GM12878 (cell line): ENCODE measurements around the genes KRTAP26-1, KRTAP27-1 and KRTAP20-1.

GRCh38 chr21:26920042-26920546 lies 46.8 kb downstream of the ADAMTS5 start:
- RAMPAGE, long total RNA: no peak
CAGE:
- cytosol, long polyA minus RNA: no peak
- cytosol, long polyA plus RNA: no peak
- long polyA plus RNA: no peak
- nucleolus, long total RNA: no peak
- nucleus, long polyA plus RNA: no peak
- nucleus, long total RNA: no peak

GRCh38 chr21:26966649-26966886 lies 320 bp downstream of the ADAMTS5 start:
- RAMPAGE, long total RNA: no peak
- RRBS, 2 experiments: 6 to 46% methylated on average over 8 of the region's 15 CpGs
CAGE:
- cytosol, long polyA minus RNA: no peak
- cytosol, long polyA plus RNA: no peak
- long polyA plus RNA: no peak
- nucleolus, long total RNA: no peak
- nucleus, long polyA plus RNA: no peak
- nucleus, long total RNA: no peak

DNA sequence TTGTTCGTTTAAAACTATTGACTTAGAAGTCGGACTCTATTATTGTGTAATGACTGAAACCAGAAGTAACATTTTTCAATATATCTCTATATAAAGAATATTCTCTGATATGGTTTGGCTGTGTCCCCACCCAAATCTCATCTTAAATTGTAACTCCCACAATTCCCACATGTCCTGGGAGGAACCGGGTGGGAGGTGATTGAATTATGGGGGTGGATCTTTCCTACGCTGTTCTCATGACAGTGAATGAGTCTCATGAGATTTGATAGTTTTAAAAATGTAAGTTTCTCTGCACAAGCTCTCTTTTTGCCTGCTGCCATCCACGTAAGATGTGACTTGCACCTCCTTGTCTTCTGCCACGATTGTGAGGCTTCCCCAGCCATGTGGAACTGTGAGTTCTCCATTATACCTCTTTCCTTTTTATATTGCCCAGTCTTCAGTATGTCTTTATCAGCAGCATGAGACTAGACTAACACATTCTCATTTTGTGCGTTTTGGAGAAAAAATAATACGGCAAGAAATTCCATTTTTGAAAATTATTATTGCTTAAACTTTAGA lies 836.9 kb downstream of the N6AMT1 start:
- RAMPAGE, long total RNA: no peak
- RRBS, 2 experiments: no CpG with 5 or more reads among the region's 8 CpGs
CAGE:
- cytosol, long polyA minus RNA: no peak
- cytosol, long polyA plus RNA: no peak
- long polyA plus RNA: no peak
- nucleolus, long total RNA: no peak
- nucleus, long polyA plus RNA: no peak
- nucleus, long total RNA: no peak

GRCh38 chr21:28091419-28091790 lies 793.8 kb downstream of the N6AMT1 start:
- RAMPAGE, long total RNA: no peak
- RRBS, 2 experiments: no CpG with 5 or more reads among the region's 2 CpGs
CAGE:
- cytosol, long polyA minus RNA: no peak
- cytosol, long polyA plus RNA: no peak
- long polyA plus RNA: no peak
- nucleolus, long total RNA: no peak
- nucleus, long polyA plus RNA: no peak
- nucleus, long total RNA: no peak

DNA sequence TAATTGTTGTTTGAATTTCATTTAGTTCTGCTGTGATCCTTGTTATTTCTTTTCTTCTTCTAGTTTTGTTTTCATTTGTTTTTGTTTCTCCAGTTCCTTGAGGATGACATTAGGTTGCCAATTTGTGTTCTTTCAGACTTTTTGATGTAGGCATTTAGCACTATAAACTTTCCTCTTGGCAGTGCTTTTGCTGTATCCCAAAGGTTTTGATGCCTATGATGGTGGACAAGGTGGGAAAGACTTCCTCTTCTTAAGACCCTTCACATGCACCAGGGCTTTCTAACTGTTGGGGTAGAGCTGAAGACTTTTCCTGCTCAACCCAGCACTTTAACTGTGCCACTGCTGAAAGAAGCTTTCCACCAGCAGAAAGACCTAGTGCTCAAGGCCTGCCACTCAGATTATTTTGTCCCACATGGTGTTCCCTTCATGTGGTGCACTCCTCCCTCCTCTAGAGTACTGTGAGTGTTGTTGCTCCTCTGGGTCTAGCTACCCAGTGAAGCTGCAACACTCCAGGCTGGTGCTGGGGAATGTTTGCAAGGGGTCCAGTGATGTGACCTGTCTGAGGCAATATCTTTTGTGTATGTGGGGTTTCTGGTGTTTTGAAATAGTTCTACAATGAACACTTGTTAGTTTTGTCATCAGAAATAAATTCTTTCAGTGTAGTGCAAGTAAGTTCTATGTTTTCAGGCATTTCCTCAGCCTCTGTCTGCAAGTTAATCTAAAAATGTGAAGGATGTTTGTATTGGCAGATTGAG lies 509.6 kb downstream of the N6AMT1 start:
- RAMPAGE, long total RNA: no peak
CAGE:
- cytosol, long polyA minus RNA: no peak
- cytosol, long polyA plus RNA: no peak
- long polyA plus RNA: no peak
- nucleolus, long total RNA: no peak
- nucleus, long polyA plus RNA: no peak
- nucleus, long total RNA: no peak

DNA sequence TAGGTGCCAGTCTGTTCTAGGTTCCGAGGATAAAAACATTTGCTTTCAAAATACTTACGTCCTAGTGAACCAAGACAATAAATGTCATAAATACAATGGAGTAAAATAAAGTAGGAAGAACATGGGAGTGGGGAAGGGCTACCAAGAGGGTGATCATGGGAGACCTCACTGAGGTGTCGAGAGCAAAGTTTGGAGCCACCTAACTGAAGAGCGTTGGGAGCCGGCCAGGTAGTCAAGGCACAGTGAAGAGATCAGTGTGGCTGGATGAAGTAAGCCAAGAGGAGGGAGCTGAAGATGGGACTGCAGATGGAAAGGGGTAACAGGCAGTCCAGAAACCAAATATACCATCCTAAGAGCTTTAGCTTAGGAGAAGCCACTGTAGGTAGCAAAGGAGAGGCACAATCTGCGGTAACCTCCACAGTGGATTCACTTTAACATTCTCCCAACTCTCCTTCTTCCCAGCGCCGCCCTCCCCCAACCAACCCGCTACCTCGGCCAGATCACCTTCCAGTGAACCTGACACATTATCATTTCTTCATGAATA lies 630 bp downstream of the LTN1 start:
- RAMPAGE, long total RNA: no peak
- RRBS, 2 experiments: no CpG with 5 or more reads among the region's 10 CpGs
CAGE:
- cytosol, long polyA minus RNA: no peak
- cytosol, long polyA plus RNA: no peak
- long polyA plus RNA: no peak
- nucleolus, long total RNA: no peak
- nucleus, long polyA plus RNA: no peak
- nucleus, long total RNA: no peak

GRCh38 chr21:29007714-29008250 lies 11.4 kb downstream of the RWDD2B start:
- RAMPAGE, long total RNA: no peak
- RRBS, 2 experiments: no CpG with 5 or more reads among the region's 4 CpGs
CAGE:
- cytosol, long polyA minus RNA: no peak
- cytosol, long polyA plus RNA: no peak
- long polyA plus RNA: no peak
- nucleolus, long total RNA: no peak
- nucleus, long polyA plus RNA: no peak
- nucleus, long total RNA: no peak

DNA sequence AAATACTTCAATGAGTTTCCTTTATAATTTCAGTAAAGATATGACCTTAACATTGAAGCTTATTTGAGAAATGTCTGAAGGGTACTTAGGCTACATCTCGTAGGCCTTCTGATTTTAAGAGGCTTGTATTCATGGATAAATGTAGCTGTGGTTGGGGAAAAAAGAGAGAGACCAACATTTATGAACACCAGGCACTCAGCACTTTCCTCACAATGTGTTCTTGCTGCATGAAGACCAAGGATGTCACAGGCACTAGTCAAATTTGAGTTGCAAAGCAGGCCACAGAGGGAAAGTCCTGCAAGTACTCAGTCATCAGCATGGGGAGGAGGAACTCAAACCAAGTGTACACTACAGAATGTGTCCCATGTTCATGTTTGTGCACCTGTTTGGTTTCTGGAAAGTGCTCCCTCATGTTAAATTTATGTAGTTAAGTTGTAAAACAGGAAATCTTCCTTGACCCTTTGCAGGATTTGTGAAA lies 8.7 kb upstream of the MAP3K7CL start:
- RAMPAGE, long total RNA: start-site peak on the plus strand centred at position 319 of the sequence, 8 bp wide, 143 and 78 reads in 2 replicates
- RRBS, 2 experiments: no CpG with 5 or more reads among the region's 1 CpG
CAGE:
- cytosol, long polyA minus RNA: no peak
- cytosol, long polyA plus RNA: no peak
- long polyA plus RNA: no peak
- nucleolus, long total RNA: no peak
- nucleus, long polyA plus RNA: no peak
- nucleus, long total RNA: no peak

- RAMPAGE, long total RNA: no peak
- RRBS, 2 experiments: no CpG with 5 or more reads among the region's 10 CpGs
CAGE:
- cytosol, long polyA minus RNA: no peak
- cytosol, long polyA plus RNA: no peak
- long polyA plus RNA: no peak
- nucleolus, long total RNA: no peak
- nucleus, long polyA plus RNA: no peak
- nucleus, long total RNA: no peak
Observed at GRCh38 chr21:29193093-29193621, 62.7 kb downstream of the MAP3K7CL start.

DNA sequence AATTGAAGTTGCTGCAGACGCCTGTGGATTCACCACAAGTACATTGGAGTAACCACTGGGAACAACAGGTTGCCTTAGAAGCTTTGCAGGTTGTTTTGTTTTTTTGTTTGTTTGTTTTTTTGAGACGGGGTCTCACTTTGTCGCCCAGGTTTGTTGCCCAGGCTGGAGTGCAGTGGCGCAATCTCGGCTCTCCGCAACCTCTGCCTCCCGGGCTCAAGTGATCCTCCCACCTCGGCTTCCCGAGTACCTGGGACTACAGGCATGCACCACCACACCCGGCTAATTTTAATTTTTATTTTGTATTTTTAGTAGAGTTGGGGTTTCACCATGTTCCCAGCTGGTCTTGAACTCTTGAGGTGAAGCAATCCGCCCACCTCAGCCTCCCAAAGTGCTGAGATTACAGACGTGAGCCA lies 63.2 kb downstream of the MAP3K7CL start:
- RAMPAGE, long total RNA: no peak
- RRBS, 2 experiments: no CpG with 5 or more reads among the region's 12 CpGs
CAGE:
- cytosol, long polyA minus RNA: no peak
- cytosol, long polyA plus RNA: no peak
- long polyA plus RNA: no peak
- nucleolus, long total RNA: no peak
- nucleus, long polyA plus RNA: no peak
- nucleus, long total RNA: no peak

GRCh38 chr21:29293320-29293963 lies 5.3 kb upstream of the BACH1 start:
- RAMPAGE, long total RNA: no peak
- RRBS, 2 experiments: no CpG with 5 or more reads among the region's 3 CpGs
CAGE:
- cytosol, long polyA minus RNA: no peak
- cytosol, long polyA plus RNA: no peak
- long polyA plus RNA: no peak
- nucleolus, long total RNA: no peak
- nucleus, long polyA plus RNA: no peak
- nucleus, long total RNA: no peak

- RAMPAGE, long total RNA: no peak
- RRBS, 2 experiments: no CpG with 5 or more reads among the region's 6 CpGs
CAGE:
- cytosol, long polyA minus RNA: no peak
- cytosol, long polyA plus RNA: no peak
- long polyA plus RNA: no peak
- nucleolus, long total RNA: no peak
- nucleus, long polyA plus RNA: no peak
- nucleus, long total RNA: no peak
Observed at GRCh38 chr21:29434049-29434435, 135.3 kb downstream of the BACH1 start.

GRCh38 chr21:29940115-29940385 lies 254 bp upstream of the GRIK1 start:
- RAMPAGE, long total RNA: no peak
- RRBS, 2 experiments: no CpG with 5 or more reads among the region's 9 CpGs
CAGE:
- cytosol, long polyA minus RNA: no peak
- cytosol, long polyA plus RNA: no peak
- long polyA plus RNA: no peak
- nucleolus, long total RNA: no peak
- nucleus, long polyA plus RNA: no peak
- nucleus, long total RNA: no peak

- RAMPAGE, long total RNA: no peak
- RRBS, 2 experiments: no CpG with 5 or more reads among the region's 5 CpGs
CAGE:
- cytosol, long polyA minus RNA: no peak
- cytosol, long polyA plus RNA: no peak
- long polyA plus RNA: no peak
- nucleolus, long total RNA: no peak
- nucleus, long polyA plus RNA: no peak
- nucleus, long total RNA: no peak
Observed at GRCh38 chr21:30319965-30320300, 182 bp downstream of the KRTAP26-1 start.

DNA sequence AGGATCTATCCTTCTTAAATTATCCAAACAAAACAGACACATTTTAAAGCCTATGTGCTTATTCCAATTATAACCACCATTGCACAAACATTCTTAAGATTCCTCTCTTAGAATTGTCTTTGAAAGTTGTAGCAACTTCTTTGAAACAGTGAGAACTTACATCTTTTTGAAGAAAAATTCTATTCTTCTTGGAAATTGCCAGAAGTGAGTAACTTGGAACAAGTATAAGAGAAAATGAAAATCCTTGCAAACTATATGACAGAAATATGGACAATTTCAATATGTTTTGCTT lies at the start of gene KRTAP26-1:
TSS of gene KRTAP26-1 (minus strand) at position 15 of the 292 bp plus-strand sequence.
- RAMPAGE, long total RNA: no peak
CAGE:
- cytosol, long polyA minus RNA: no peak
- cytosol, long polyA plus RNA: no peak
- long polyA plus RNA: no peak
- nucleolus, long total RNA: no peak
- nucleus, long polyA plus RNA: no peak
- nucleus, long total RNA: no peak

- RAMPAGE, long total RNA: no peak
- RRBS, 2 experiments: no CpG with 5 or more reads among the region's 2 CpGs
CAGE:
- cytosol, long polyA minus RNA: no peak
- cytosol, long polyA plus RNA: no peak
- long polyA plus RNA: no peak
- nucleolus, long total RNA: no peak
- nucleus, long polyA plus RNA: no peak
- nucleus, long total RNA: no peak
Observed at GRCh38 chr21:30337518-30338048, at the start of gene KRTAP27-1. Gene KRTAP27-1 (minus strand): TSS chr21:30337694.

- RAMPAGE, long total RNA: no peak
- RRBS, 2 experiments: no CpG with 5 or more reads among the region's 3 CpGs
CAGE:
- cytosol, long polyA minus RNA: no peak
- cytosol, long polyA plus RNA: no peak
- long polyA plus RNA: no peak
- nucleolus, long total RNA: no peak
- nucleus, long polyA plus RNA: no peak
- nucleus, long total RNA: no peak
Observed at GRCh38 chr21:30616111-30616617, at the start of gene KRTAP20-1. Gene KRTAP20-1 (plus strand): TSS chr21:30616425.

DNA sequence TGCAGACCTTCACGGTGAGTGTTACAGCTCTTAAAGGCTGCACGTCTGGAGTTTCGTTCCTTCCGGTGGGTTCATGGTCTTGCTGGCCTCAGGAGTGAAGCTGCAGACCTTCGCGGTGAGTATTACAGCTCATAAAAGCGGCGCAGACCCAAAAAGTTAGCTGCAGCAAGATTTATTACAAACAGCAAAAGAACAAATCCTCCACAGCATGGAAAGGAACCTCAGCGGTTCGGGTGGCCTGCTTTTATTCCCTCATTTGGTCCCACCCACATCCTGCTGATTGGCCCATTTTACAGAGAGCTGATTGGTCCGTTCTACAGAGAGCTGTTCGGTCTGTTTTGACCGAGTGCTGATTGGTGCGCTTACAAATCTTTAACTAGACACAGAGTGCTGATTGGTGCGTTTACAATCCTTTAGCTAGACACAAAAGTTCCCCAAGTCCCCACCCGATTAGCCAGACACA lies 49.6 kb upstream of the KRTAP19-8 start:
- RAMPAGE, long total RNA: no peak
- RRBS, 2 experiments: no CpG with 5 or more reads among the region's 16 CpGs
CAGE:
- cytosol, long polyA minus RNA: no peak
- cytosol, long polyA plus RNA: no peak
- long polyA plus RNA: no peak
- nucleolus, long total RNA: no peak
- nucleus, long polyA plus RNA: no peak
- nucleus, long total RNA: no peak

DNA sequence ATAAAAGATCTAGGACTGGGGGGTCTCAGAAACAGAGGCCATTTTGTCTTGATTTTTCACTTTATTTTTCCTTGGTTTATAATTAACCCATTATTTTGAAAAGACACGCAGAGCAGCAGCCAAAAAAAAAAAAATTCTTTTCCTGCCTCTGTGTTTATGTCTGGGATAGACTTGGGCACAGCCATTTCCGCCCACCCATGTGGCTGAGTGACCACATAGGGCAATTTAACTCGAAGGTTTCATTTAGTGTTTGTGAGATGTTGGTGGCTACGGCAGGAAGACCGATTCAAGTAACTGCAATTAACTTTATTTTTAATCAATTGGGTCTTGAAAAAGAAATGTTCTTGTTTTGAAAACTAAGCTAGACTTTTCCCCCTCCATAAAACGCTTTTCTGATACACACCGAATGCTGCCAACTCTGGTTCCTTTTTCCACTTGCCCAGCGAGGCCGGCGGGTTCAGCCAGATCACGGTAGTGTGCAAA lies 97.3 kb upstream of the KRTAP19-8 start:
- RAMPAGE, long total RNA: no peak
- RRBS, 2 experiments: no CpG with 5 or more reads among the region's 11 CpGs
CAGE:
- cytosol, long polyA minus RNA: no peak
- cytosol, long polyA plus RNA: no peak
- long polyA plus RNA: no peak
- nucleolus, long total RNA: no peak
- nucleus, long polyA plus RNA: no peak
- nucleus, long total RNA: no peak

- RAMPAGE, long total RNA: no peak
- RRBS, 2 experiments: no CpG with 5 or more reads among the region's 2 CpGs
CAGE:
- cytosol, long polyA minus RNA: no peak
- cytosol, long polyA plus RNA: no peak
- long polyA plus RNA: no peak
- nucleolus, long total RNA: no peak
- nucleus, long polyA plus RNA: no peak
- nucleus, long total RNA: no peak
Observed at GRCh38 chr21:31370814-31371091, 26.7 kb upstream of the TIAM1 start.